Liver (tissue), 9 donors: Measurements from ENCODE around the gene MPLKIP.

DNA sequence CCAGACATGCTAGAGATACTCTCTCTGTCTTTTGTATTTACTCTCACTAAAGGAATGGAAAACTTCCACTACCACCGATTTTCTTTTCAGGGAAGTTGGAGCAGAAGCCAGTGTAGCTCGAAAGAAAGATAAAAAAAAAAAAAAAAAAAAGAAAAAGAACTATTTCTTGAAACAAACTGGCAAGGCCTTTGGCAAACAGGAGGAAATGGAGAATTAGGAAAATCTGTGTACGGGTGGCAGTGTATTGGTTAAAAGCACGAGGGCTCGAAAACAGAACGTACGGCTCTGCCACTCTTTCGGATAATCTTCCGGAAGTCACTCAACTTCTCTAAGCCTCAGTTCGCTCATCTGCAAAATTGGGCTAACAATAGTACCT lies 677 bp downstream of the MPLKIP start:
- PRO-cap, 5 experiments = no peak in any of the 5 experiments
- RAMPAGE, long total RNA, 2 experiments = no peak in any of the 2 experiments
- RRBS = no CpG with 5 or more reads among the region's 10 CpGs

GRCh38 chr7:40134133-40135140 lies at the start of gene MPLKIP:
Gene MPLKIP (minus strand): TSS chr7:40134622.
- PRO-cap, 5 experiments = peak in 5 of 5 experiments; most common plus-strand start chr7:40135075 (in 3); most common minus-strand start chr7:40134845 (in 4)
- RAMPAGE, long total RNA, 2 experiments = start-site peak on the plus strand in 1 of 2 experiments, at chr7:40134974-40135026 at its widest, 107 to 121 reads per replicate; start-site peak on the minus strand in 2 of 2 experiments, at chr7:40134592-40134939 at its widest, 48 to 1,392 reads per replicate
- RRBS = 1% methylated on average over 49 of the region's 88 CpGs

- PRO-cap, 5 experiments = no peak in any of the 5 experiments
- RAMPAGE, long total RNA, 2 experiments = no peak in any of the 2 experiments
- RRBS = no CpG with 5 or more reads among the region's 3 CpGs
Measured at GRCh38 chr7:40234098-40234433, 99.3 kb downstream of the SUGCT start.

GRCh38 chr7:40827218-40828017 lies 692.6 kb downstream of the SUGCT start:
- PRO-cap, 5 experiments = no peak in any of the 5 experiments
- RAMPAGE, long total RNA, 2 experiments = no peak in any of the 2 experiments
- RRBS = no CpG with 5 or more reads among the region's 10 CpGs

DNA sequence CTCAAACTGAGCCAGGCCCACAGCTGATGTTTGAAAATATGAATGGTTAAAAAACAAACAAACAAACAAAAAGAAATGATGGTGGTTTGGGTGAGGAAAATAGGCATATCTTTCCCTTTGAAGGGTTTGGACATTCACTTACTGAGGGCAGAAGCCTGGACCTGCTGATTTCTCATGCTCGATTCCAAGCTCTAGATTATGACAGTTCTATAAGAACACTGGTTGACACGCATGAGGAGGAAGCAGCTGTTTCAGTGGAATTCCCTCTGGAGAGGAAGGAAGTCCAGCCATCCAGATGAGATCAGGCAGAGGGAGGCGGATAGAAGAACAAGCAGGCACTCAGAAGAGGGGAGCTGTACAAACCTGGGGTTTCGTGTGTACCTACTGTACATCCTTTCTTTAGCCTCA lies 692.0 kb downstream of the INHBA start:
- PRO-cap, 5 experiments = no peak in any of the 5 experiments
- RAMPAGE, long total RNA, 2 experiments = no peak in any of the 2 experiments
- RRBS = no CpG with 5 or more reads among the region's 4 CpGs

DNA sequence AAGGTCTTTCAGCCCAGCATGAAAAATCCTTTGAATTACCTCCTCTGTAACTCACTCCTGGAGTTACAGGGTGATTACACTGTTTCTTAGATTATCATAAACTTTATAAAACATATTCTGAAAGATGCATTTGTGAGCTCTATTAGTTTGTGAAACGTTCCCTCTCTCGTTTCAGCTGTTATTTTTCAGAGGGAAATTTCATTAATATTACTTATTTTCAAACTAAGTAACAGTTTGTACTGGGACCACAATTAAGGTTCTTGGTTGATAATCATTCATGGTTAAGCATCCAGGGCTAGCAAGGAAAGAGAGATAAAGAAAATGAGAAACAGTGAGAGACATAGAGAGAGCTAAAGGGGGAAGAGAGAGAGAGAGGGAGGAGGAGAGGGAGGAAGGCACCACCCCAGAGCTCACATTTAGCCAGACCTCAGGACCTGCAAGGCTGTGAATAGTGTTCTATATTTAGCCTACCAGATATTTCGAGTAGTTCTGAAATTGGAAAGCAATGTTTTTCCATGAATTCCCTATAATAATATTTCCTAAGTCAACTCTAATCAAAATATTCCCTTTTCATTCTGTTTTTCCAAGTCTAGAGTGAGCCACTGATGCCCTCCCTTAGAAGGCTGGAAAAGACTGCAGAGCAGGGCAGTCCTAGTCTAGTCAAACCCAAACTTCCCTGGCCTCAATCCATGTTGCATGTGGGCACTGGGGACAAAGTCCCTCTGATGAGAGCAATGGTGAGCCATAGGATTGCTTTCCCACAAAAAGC lies 119.3 kb upstream of the INHBA start:
- PRO-cap, 5 experiments = no peak in any of the 5 experiments
- RAMPAGE, long total RNA, 2 experiments = no peak in any of the 2 experiments
- RRBS = no CpG with 5 or more reads among the region's 3 CpGs

- PRO-cap, 5 experiments = no peak in any of the 5 experiments
- RAMPAGE, long total RNA, 2 experiments = no peak in any of the 2 experiments
- RRBS = no CpG with 5 or more reads among the region's 4 CpGs
Measured at GRCh38 chr7:41835296-41835662, 132.4 kb upstream of the INHBA start.

GRCh38 chr7:42193104-42193667 lies 43.8 kb downstream of the GLI3 start:
- PRO-cap, 5 experiments = no peak in any of the 5 experiments
- RAMPAGE, long total RNA, 2 experiments = no peak in any of the 2 experiments
- RRBS = no CpG with 5 or more reads among the region's 4 CpGs

DNA sequence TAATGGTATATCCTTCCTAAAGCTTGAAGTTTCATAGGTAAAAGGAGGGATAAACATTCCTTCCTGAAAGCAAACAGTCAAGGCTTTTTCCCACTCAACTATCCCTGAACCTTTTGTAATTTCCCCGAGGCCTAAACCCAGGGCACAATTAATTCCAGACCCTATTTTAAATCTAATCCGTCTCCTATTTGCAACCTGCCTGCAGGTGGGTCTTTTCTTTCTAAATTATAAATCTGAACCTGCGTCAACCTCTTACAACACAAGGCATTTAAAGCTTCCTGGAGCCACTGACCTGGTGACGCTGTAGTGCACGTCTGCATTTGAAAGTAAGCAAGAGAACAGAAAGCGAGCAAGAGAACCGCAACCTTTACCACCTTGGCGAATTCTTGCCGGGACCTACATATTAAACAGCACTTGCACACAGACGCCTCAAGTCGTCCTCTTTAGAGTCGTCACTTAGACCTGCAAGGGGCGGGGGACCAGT lies 9.6 kb downstream of the GLI3 start:
- PRO-cap, 5 experiments = no peak in any of the 5 experiments
- RAMPAGE, long total RNA, 2 experiments = no peak in any of the 2 experiments
- RRBS = no CpG with 5 or more reads among the region's 13 CpGs

GRCh38 chr7:42794489-42794991 lies 117.3 kb downstream of the C7orf25 start:
- PRO-cap, 5 experiments = no peak in any of the 5 experiments
- RAMPAGE, long total RNA, 2 experiments = no peak in any of the 2 experiments
- RRBS = no CpG with 5 or more reads among the region's 19 CpGs

- PRO-cap, 5 experiments = no peak in any of the 5 experiments
- RAMPAGE, long total RNA, 2 experiments = no peak in any of the 2 experiments
- RRBS = 5% methylated on average over 7 of the region's 24 CpGs
Measured at GRCh38 chr7:43113686-43114278, 1.3 kb downstream of the HECW1 start.

- PRO-cap, 5 experiments = no peak in any of the 5 experiments
- RAMPAGE, long total RNA, 2 experiments = no peak in any of the 2 experiments
- RRBS = no CpG with 5 or more reads among the region's 12 CpGs
Measured at GRCh38 chr7:43615763-43616645, 33.1 kb downstream of the STK17A start.

DNA sequence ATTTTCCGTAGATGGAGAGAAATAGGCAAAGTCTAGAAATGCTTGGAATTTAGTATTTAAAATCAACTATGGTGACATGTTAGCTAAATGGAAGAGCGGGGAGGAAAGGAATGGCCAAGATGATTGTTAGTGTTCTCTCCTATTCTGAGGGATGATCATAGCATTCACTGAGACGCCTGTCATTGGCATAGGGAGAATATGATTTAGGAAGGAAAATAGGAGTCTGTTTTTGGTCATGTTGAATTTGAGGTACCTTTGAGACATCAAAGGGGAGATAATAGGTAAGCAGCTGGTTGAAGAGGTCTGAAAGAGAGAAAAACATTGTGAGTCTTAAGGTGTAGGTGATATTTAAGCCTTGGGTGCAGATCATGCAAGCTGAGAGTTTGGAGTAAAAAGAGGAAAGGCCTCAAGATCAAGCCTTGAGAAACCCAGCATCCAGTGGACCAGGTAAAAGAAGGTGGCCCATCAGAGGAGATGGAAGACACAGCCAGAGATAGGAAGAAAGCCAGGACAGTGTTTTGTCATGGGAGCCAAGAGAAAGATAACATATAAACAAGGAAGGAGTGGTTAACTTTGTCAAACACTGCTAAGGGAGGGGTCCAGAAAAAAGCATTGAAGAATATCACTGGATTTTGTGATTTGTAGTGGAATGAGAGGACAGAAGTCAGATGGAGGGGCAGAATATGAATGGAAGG lies 34.6 kb downstream of the STK17A start:
- PRO-cap, 5 experiments = no peak in any of the 5 experiments
- RAMPAGE, long total RNA, 2 experiments = no peak in any of the 2 experiments
- RRBS = no CpG with 5 or more reads among the region's 3 CpGs

DNA sequence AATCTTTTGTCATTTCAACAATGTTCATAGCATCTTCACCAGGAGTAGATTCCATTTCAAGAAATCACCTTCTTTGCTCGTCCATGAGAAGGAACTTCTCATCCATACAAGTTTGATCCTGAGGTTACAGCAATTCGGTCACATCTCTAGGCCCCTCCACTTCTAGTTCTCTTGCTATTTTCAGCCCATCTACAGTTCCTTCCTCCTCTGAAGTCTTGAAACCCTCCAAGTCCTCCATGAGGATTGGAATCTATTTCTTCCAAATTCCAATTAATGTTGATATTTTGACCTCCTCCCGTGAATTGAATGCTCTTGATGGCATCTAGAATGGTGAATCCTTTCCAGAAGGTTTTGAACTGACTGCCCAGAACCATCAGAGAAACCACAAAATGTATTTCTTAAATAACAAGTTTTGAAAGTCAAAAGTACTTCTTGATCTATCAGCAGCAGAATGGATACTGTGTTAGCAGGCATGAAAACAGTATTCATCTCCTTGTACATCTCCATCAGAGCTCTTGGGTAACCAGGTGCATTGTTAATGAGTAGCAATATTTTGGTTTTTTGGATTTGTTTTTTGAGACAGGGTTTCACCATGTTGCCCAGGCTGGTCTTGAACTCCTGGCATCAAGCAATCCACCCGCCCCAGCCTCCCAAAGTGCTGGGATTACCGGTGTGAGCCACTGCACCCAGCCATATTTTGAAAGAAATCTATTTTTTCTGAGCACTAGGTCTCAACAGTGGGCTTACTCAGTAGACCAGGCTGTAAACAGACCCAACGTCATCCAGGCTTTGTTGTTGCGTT lies 49.5 kb downstream of the STK17A start:
- PRO-cap, 5 experiments = no peak in any of the 5 experiments
- RAMPAGE, long total RNA, 2 experiments = no peak in any of the 2 experiments
- RRBS = no CpG with 5 or more reads among the region's 7 CpGs

GRCh38 chr7:43646555-43647796 lies 64.1 kb downstream of the STK17A start:
- PRO-cap, 5 experiments = no peak in any of the 5 experiments
- RAMPAGE, long total RNA, 2 experiments = no peak in any of the 2 experiments
- RRBS = no CpG with 5 or more reads among the region's 18 CpGs

GRCh38 chr7:43695222-43695841 lies 34.0 kb downstream of the COA1 start:
- PRO-cap, 5 experiments = no peak in any of the 5 experiments
- RAMPAGE, long total RNA, 2 experiments = no peak in any of the 2 experiments
- RRBS = no CpG with 5 or more reads among the region's 2 CpGs

GRCh38 chr7:43866425-43866979 lies 2.8 kb downstream of the MRPS24 start:
- PRO-cap, 5 experiments = no peak in any of the 5 experiments
- RAMPAGE, long total RNA, 2 experiments = no peak in any of the 2 experiments
- RRBS = no CpG with 5 or more reads among the region's 13 CpGs

DNA sequence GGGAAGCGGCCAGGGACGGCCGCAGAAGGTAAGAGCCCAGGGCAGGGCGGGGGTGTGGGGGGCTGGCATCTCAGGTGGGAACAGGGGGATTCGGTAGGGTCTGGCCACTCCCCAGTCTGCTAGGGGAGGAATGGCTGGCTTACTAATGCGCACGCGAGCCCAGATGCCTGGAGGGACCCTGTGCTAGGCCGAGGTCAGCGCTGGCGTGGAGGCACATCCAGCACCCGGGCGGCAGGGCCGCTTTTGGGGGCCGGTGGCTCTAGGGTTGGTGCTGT lies 683 bp downstream of the AEBP1 start:
- PRO-cap, 5 experiments = no peak in any of the 5 experiments
- RAMPAGE, long total RNA, 2 experiments = no peak in any of the 2 experiments
- RRBS = no CpG with 5 or more reads among the region's 15 CpGs

- PRO-cap, 5 experiments = no peak in any of the 5 experiments
- RAMPAGE, long total RNA, 2 experiments = no peak in any of the 2 experiments
- RRBS = no CpG with 5 or more reads among the region's 10 CpGs
Measured at GRCh38 chr7:44108655-44109108, 4.5 kb downstream of the AEBP1 start.

- PRO-cap, 5 experiments = no peak in any of the 5 experiments
- RAMPAGE, long total RNA, 2 experiments = no peak in any of the 2 experiments
- RRBS = 35% methylated on average over 26 of the region's 59 CpGs
Measured at GRCh38 chr7:44145846-44146580, 4.9 kb upstream of the MYL7 start.